Calu3 (cell line): ENCODE measurements around a stretch of chr19.

DNA sequence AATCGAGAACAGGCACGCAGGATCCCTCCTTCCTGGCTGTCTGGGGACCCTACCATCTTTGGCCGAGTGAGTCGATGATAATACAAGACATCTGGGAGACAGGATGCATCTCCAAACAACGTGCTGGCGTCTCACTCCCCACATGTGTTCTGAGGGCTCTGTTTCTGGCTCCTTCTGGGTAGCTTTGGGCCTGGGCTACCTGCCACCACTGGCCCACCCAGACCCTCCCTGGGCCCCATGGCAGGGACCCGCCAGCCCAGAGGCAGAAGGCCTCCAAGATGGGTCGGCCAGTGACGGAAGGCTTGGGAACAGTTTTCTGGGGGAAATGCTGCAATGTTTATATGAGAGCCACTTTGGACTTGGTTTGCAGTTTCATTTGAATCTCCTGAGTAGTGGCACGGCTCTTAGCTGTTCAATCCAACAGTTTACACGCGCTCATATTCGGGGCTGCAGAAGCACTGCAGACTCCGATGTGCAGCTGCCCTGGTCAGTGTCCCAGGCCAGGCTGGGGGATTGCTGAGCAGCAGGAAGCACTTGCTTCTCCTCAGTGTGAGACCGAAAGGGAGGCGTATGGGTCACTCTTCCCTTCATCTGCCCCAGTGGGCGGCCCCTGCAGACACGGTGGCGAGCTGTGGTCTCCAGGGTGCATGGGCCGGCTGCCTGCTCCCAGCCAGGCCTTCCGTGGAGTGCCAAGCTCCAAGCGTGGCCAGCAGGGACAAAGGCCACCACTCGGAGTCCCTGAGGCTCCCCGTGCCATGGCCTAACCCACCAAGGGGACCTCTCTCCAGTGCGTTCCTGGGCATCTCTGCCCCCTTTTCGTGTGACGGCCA, 31.7 kb downstream of the CEBPG start:
- PRO-cap = no peak

DNA sequence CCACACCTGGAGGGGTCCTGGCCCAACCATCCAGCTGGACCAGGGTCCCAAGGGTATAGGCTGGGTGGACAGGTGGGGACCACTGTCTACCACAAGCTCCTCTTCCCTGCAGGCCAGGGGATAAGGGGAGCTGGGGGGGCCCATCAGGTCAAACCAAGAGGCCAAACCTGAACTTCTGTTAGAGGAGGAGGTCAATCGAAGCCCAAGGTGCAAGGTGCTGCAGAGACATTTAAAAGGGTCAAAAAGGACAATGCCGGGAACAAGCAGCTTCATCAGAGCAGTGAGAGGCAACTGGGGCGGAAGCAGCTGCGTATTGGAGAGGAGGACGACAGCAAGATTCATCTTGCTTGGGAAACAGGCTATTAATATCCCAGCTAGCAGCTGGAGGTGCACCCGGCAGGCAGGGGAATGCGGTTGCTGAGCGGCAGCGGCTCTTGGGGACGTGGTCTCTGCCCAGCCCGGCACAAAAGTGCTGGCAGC, 34.8 kb downstream of the PEPD start:
- PRO-cap = no peak

GRCh38 chr19:33487216-33487732, 34.3 kb downstream of the PEPD start:
- PRO-cap = no peak

- PRO-cap = no peak
Observed at GRCh38 chr19:33502164-33502936, 19.2 kb downstream of the PEPD start.

DNA sequence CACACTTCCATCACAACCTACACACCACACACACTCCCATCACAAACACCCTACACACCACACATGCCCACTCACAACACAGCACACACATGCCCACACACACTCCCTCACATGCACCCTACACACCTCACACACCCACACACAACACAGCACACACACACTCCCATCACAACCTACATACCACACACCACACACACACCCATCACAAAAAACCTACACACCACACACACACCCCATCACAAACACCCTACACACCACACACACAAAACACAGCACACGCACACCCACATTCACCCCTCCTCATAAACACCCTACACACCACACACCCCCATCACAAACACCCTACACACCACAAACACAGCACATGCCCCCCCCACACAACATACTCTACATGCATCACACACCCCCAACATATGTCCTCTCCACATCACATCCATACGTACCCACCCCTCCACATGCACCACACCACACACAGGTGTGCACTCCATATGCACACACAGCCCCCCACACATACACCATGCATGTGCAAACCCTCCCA, 15.0 kb downstream of the PEPD start:
- PRO-cap = no peak

- PRO-cap = bidirectional peak, plus-strand start at chr19:33795600, minus-strand start at chr19:33795455
Observed at GRCh38 chr19:33795193-33795691, 1.4 kb upstream of the KCTD15 start.

- PRO-cap = no peak
Observed at GRCh38 chr19:33868814-33869166, 72.1 kb downstream of the KCTD15 start.

DNA sequence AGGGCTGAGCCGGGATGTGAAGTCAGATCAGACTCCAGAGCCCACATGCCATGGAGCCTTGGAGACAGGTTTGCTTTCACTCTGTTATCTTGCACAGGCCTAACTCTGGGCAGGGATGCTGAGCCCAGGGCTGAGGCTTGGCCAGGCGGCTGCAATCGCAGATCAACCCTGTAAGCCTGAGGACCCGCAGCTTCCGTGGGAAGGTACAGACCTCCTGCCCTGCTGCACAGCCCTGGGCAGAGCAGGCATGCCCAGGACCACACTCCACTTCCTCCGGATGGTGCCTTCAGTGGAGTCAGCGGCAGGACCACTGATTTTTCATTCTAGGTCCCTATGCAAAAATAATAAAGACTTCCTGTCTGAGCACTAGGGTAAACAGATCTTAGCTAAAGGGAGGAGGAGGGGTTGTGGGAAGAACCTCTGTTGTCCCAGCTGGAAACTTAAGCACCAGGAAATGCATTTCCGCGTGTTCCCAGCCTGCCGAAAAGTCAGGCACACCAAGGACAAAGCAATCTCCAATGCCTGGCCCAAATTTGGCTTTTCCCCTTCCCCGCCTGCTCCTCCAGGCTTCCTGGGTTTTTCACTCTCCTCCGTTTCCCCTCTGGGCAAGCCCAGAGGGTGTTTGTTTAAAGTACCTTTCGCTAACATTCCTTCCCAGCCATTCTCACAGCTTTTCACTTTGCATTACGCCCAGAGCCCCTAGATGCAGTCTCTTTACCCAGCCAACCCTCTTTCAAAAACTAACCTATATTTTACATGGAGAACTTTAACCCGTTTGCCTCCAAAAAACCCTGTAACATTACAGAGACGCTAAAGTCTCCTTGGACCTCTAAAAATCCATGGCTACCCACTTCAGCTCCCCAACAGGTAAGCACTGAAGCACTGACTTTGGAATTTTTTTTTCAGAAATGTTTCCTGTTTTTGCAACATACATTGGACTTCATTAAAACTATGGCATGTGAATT, 87.5 kb downstream of the KCTD15 start:
- PRO-cap = no peak

DNA sequence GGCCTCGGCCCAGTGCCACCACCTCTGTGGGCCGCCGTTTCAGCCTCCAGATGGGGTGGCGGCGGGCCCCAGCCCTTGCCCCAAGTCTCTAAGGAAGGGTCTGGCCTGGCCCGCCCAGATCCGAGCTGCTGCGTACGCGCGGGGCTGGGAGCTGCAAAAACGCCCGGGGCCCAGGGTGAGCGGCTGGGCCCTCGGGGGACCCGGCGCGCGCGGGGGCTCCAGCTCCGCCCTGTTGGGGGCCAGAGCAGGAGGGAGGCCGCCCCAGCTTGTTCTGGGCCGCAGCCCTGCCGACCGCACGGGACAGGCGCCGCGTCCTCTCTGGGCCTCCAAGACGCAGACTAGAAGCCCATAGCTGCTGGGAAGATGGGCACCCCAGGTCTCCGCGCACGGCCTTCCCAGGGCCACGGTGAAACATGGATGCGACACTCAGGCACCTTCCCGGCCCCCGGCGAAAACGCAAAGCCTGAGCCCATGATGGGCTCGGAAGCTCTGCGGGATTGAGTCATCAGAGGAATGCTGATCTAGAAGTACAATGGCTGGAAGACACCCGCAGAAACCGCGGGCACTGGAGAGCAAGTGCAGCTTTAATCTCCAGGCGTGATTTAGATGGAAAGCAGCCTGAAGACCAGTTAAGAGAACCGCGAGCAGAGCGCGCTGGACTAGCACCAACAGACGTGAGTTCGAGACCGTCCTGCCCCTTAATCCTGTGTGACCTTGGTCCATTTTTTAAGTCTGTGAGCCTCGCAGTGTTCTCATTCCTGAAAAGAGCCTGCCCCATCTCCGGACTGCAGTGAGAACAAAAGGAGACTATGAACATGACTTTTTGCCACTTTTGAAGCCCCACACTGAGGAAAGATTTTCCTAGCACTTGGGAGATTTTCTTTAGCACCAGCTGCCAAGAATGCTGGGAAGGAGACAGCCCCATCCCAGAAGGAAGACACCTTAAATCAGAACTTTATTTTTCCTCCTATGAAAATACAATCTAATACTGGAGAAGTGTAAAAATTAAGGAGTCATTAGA, 110.4 kb downstream of the KCTD15 start:
- PRO-cap = no peak

DNA sequence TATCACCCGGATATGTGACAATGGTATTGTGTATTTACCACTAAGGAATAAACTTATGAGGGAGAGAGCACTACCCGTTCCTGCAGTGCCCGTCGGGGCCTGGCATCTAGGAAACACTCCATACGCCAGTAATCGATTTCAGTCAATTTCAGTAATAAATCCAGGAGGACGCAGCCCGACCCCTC, 317 bp upstream of the GARRE1 start:
- PRO-cap = bidirectional peak, plus-strand start at position 85 of the sequence, minus-strand start outside the sequence

DNA sequence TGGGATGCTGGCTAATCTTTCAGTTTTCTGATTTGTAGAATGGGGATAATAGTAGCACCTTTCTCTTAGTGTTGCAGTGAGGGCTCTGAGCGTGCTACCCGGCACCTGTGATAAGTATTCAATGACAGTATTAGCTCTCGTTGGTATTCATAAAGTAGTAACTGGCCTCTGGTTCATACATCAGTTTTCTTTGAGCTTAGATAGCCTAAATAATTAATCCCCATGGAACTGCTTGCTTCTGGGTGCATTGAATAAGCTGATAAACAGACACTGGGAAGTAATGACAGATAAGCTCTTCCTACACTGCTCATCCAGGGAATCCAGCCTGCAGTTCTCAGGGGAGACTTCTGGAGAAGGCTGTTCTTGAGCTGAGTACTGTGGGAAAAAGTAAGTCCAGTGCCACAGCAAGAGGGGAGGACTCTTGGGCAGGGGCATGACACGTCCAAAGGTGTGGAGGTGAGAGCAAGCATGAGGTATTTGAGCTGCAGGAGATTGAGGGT, 6.9 kb downstream of the GARRE1 start:
- PRO-cap = no peak

DNA sequence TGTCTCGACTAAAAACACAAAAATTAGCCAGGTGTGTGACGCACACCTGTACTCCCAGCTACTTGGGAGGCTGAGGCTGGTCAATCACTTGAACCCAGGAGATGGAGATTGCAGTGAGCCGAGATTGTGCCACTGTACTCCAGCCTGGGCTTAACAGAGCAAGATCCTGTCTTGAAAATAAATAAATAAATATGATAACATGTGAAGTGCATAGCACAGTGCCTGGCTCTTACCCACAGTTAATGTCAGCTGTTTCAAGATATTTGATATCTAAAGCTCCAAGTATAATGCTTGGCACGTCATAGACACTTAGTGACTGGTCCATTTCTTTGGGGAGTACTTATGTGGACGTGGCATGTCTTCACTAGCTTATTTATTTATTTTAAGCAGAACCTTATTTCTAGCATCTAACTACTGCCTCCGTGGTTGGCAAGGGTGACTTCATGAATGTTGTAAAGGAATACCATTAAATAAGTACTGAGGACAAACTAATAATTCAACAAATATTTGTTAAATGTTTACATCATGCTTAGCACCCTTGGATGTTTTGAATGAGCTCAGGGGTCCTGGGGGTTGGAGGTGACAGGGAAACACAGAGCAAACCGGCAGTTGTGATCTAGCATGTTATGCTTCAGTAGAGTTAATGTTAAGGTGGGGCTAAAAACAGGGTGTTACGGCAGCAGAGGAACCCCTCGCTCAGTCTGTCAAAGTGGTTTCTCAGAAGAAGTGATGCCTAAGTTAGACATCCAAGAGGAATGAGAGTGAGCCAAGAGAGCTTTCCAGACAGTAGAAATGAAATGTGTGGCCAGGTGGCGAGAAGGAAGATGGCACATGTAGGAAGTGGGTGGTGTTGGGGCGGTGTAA, 18.9 kb downstream of the GARRE1 start:
- PRO-cap = no peak

DNA sequence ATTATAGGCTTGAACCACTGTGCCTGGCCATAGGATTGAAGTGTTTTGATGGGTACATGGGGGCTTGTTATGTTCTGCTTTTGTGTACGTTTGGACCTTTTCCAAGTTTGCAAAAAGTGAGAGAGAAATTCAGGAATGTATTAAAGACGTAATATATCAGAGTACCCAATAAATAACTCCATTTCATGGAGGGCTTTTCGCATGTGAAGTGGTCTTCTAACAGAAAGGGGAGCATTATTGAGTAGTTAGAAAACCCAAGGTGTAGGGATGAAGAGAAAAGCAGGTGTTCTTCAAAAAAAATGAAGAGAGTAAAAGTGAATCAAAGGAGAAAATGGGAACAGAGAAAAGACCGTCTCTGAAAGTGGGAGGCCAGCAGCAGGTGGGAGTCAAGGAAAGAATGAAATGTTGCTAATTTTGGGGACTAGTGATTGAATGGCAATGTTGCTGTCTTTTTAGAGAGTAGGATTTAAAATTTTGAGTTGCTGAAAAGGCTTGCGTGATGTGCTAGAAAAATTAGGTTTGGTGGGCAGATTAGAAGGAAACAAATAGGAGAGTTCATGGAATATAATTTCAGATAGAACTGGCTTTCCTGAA, 55.3 kb upstream of the GPI start:
- PRO-cap = no peak

DNA sequence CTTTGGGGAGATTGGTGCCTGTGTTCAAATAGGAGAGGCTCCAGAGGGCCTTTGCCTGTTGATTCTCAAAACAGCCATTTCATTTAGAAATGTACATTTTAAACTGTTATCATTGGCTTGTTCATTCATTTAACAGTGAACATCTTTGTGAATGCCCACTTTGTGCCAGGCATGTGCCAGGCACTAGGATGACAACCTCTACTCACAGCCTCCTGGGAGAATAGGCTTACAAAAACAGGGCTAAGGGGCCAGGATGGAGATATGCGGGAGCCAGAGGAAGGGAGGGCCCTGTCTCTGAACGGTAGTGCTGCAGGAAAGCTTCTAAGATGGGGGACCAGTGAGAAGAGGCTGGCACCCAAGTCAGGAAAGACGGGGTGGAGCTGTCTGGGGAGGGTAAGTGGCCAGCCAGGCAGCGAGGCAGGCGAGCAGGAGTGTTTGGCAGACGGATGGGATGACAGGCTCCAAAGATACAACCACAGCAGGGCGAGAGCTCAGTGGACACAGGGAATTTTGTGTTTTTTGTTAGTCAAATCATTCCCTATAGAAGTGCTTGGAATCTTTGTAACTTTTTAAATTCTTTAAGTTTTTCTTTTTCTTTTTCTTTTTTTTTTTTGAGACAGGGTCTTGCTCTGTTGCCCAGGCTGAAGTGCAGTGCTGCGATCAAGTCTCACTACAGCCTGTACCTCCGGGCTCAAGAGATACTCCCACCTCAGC, 44.7 kb upstream of the GPI start:
- PRO-cap = no peak

- PRO-cap = bidirectional peak, plus-strand start at chr19:34359557, minus-strand start at chr19:34359406
Observed at GRCh38 chr19:34359019-34359839, 5.8 kb upstream of the GPI start.

- PRO-cap = no peak
Observed at GRCh38 chr19:34366731-34366990, 1.7 kb downstream of the GPI start.

- PRO-cap = no peak
Observed at GRCh38 chr19:34444799-34445365, 16.7 kb downstream of the UBA2 start.

- PRO-cap = no peak
Observed at GRCh38 chr19:34484204-34484794, 2.7 kb downstream of the WTIP start.

DNA sequence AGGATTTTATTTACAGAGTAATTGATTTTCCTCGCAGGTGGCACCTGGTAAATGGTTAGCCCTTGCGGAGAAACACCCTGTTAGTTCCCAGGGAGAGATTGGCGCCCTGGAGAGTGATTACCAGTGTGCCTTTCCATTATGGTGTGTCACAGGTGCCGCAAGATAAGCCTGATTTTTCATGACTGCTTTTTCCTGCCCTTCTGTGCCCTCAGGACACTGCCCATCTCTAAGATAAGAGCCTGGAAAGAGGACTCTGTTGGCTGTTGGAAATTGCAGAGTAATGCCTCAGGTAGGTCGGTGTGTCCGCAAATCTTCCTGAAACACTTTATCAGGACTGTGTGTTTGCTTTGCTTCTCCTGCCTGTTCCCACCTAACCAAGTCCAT, 707 bp downstream of the ZNF181 start:
- PRO-cap = no peak

GRCh38 chr19:34838595-34839288, 65.7 kb upstream of the ZNF599 start:
- PRO-cap = no peak